Mesenchymal stem cell of Wharton's jelly (primary cell): ENCODE measurements around the genes CALB2, CHST4, HP and TXNL4B.

GRCh38 chr16:70753186-70753791 is 47.7 kb downstream of the VAC14 start:
- CAGE, long polyA plus RNA: no peak

- CAGE, long polyA plus RNA: no peak
Observed at GRCh38 chr16:71358452-71358925, at the start of gene CALB2. Gene CALB2 (plus strand): TSS chr16:71358723.

DNA sequence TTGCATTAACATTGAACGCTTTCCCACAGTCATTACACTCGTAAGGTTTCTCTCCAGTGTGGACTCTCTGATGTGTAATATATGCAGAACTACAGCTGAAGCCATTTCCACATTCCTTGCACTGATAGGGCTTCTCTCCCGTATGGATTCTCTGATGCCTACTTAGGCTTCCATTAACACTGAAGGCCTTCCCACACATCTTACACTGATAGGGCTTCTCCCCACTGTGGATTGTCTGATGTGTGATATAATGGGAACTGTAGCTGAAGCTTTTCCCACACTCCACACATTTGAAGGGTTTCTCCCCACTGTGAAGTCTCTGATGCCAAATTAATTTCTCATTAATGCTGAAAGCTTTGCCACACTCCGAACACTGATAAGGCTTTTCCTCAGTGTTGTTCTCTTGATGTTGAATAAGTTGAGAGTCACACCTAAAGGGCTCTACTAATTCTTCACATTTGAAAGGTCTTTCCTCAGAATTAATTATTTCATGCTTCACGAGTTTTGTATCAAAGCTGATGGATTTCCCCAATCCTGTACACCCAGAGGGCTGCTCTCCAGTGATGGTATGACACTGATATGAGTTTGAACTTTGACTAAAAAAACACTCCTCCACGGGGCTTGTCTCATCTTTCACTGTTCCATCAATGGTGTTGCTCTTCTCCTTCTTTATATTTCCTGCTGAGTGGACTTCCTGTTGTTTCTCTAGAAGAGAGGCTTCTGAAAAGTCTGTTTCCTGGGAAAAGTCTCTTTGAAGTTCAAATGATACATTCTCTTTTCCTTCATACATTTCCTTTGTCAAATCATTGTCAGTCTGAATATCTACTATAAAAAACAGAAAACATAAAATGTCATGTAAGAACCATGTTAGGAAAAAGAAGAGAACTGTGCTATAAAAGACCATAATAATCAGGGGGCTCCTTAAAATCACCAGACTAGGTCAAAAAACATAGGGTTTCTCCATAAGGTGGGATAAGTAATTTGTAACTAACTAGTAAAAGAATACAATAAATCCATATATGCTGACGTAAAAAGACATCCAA is 7.5 kb upstream of the TLE7 start:
- CAGE, long polyA plus RNA: no peak

DNA sequence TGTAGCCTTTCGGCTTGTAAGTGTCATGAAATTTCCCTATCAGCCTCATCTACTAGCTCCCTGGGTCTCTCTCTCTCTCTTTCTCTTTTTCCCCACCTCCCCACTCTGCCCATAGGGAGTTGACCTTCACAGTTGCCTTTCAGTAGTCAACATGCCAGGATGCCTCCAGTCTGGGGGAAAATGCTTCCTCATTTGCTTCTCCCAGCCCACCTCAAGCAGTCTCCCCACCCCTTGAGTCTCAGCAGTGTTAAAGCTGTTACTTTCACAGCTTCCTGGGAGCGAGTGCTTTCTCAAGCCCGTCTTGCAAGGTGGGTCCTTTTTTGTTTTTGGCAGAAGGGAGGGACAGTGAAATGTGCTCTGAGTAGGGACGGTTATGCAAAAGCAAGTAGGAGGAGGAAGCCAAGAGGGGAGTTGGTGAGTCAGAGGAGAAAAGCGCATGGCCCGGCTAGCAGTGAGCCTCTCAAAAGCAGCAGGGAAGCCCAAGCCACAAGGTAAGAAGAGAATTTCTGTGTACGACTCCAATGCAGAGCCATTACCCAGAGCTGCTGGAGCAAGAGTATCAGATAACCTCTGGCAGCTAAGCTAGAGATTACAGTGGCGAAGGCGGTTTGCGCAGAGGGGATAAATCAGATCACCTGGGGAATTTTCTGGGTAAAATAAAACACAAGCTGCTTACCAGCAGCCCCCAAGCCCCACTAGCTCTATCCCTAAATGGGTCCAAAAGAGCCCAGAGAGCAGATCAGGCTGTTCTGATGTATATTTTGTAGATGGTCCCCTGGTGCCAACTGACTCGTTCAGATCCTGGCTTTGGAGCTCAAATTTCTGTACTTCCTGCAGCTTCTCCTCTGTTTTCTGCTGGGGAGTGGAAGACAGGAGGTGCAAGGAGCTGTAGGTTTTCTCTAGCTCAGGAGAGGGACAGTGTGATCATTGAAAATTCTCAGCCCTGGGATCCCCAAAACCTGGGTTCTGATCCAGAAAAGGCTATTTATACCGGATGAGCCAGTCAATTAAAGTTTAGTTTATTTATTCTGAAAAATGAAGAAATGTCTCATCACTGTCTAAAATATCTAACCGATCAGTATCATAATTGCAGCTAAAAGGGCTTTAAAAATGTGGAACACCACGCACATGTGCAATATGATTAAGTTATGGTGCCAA is at the start of gene CHST4:
Gene CHST4 (plus strand): TSS at position 422 of the 1,158 bp plus-strand sequence.
- CAGE, long polyA plus RNA: no peak

DNA sequence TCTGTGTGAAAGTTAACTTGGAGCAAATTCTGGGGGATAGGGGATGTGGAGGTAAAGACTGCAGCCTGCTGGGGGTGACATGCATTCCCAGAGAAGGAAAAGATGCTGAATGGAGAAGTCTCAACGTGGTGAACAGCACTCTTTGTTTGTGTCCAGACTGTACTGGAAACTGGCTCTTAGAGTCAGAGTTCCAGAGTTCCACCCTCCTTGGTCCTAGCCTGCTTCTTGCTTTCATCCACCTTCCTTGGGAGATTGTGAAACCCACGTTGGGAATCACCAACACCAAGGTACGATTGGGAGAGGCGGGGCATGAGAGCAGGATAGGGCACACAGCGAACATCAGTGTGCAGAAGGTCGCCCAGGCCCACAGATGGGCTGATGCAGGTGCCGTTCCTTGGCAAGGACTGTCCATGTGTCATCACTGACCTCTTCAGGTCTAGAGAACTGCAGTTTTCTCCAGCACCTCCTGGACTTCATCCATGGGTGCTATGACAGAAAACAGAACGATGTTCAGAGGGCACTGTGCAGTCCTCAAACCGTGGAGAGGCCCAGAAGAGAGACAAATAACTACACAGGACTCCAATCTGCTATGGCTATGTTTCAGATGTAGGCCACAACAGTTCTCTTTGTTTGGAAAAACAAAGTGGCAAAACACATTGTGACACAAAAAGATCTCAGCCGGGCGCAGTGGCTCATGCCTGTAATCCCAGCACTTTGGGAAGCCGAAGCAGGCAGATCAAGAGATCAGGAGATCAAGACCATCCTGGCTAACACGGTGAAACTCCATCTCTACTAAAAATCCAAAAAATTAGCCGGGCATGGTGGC is 23.9 kb upstream of the TAT start:
- CAGE, long polyA plus RNA: no peak

GRCh38 chr16:71670372-71671052 is 44.5 kb downstream of the MARVELD3 start:
- CAGE, long polyA plus RNA: no peak

DNA sequence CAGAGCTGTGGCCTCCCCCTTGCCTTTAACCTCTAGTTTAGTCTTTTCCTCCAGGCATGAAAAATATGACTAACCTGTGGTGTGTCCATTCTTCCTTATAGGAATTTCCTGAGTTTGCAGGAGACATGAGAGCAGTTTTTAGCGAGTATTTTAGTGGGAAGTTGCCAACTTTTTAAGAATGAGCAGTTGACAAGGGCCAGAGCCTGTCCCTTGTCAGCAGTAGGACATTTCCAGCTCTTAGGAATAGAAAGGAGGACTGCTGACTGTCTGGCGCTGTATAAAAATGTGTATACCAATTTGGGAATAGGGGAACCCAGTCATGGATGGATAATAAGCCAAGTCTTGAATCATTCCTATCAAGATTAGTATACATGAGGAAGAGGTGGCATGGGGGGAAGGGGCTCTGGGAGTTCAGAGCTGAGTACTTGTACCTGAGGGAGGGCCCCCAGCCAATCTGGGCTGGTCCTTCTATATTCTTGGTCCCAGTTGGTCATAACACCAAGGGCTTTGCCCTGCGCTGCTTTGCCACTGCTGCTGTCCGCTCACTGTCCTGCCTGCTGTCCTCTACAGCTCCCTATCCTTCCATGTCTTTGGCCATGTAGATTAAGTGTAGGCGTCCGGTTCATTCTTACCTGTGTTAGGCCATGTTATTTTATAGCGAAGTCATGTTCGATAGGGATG is 8.9 kb downstream of the ATXN1L start:
- CAGE, long polyA plus RNA: no peak

DNA sequence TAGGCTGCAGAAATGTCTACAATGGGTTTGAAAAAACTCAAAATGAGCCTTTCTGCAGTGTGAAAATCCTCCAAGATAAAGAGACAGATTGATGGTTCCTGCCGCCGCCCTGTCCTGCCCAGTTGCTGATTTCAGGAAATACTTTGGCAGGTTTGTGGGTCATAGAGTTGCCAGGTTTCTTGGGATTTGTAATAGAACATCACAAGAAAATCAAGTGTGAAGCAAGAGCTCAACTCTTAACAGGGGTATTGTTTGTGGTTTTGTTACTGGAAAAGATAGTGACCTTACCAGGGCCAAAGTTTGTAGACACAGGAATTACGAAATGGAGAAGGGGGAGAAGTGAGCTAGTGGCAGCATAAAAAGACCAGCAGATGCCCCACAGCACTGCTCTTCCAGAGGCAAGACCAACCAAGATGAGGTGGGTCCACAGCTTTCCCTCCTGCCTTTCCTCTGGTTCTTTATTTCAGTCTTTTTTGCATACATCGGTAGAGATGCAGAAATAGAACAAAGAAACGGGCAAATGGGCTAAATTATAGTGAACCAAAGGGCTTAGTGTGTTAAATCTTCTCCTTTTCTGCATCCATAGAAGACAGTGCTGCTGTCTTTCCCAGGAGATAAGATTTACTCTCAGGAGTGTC is at the start of gene HP:
Gene HP (plus strand): TSS at position 266 of the 638 bp plus-strand sequence.
- CAGE, long polyA plus RNA: no peak

GRCh38 chr16:72061133-72062325 is 1.5 kb upstream of the HPR start:
- CAGE, long polyA plus RNA: no peak

GRCh38 chr16:72072729-72073470 is 9.9 kb downstream of the HPR start:
- CAGE, long polyA plus RNA: no peak

- CAGE, long polyA plus RNA: no peak
Observed at GRCh38 chr16:72092451-72093234, 777 bp downstream of the TXNL4B start.

DNA sequence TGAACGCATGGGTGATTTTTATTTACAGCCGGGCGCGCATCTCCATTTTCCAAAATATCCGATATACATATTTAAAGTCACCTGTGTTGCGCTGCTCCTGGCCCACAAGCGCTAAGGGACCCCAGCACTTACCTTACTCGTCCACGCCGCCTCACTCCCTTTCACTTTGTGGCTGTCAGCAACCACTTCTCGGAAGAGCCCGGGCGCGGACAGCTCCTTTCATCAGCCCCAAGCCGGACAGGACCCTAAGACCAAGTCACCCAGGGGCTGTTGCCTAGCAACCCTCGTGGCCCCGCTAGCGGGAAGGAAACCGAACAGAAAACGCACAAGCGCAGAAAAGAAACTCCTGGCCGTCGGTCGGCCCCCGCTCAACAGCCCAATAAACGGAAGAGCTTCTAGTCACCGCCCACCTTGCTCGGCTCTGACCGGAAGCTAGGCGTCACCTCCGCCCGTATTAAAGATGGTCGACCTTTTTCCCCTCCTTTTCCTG is at the start of gene TXNL4B:
Gene TXNL4B (minus strand): TSS at position 386 of the 490 bp plus-strand sequence.
- CAGE, long polyA plus RNA: no peak

- CAGE, long polyA plus RNA: no peak
Observed at GRCh38 chr16:72946451-72947223, 101.3 kb downstream of the ZFHX3 start.

GRCh38 chr16:72956014-72956562 is 91.8 kb downstream of the ZFHX3 start:
- CAGE, long polyA plus RNA: no peak

GRCh38 chr16:72984932-72985833 is 62.7 kb downstream of the ZFHX3 start:
- CAGE, long polyA plus RNA: no peak

DNA sequence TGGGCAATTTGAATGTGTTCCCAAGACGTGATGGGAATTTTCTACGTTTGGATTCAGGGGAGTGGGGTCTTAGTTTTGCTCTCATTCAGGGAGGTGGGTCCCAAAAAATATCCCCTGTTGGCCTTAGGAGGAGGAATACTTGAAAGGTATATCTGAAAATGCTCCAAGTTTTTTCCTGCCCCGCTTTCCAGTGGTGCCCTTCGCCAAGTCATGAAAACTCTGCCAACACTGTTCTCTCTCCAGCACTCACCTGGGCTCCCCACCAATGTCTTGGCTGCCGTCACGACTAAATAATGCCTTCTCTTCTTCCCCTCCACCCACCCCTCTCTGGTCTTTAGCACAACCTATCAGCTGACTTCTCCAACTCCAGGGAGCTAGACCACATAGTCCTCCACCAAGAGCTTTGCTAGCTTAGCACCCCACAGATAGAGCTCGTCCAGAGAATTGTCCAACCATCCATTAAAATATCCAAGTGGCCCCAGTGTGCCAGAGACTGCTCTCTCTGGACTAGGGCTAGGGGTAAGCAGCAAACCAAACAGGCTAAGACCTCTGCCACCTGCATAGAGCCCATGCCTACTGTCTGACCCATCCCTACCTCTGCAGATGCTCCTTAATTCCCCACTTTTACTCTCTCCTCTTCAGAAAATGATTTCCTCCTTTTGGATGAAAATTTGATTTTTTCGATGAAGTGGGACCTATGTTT is 30.5 kb downstream of the ZFHX3 start:
- CAGE, long polyA plus RNA: no peak

DNA sequence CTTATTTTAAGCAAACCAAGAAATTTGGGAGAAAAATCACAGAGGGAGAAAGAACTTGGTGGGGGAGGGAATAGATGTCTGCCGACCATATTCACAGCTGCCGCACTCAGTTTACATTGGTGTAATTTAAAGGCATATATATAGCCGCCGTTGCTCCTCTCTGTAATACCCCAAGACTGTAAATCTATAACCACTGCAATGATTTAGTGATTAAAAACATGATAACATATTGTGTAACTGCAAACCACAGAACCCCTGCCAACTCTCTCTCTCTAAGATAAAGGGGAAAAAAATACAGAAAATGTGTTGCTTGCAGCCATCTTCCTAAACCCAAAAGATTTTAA is 6.7 kb upstream of the ZFHX3 start:
- CAGE, long polyA plus RNA: no peak

GRCh38 chr16:73126130-73126959 is 78.4 kb upstream of the ZFHX3 start:
- CAGE, long polyA plus RNA: no peak

GRCh38 chr16:73171939-73172973 is 124.3 kb upstream of the ZFHX3 start:
- CAGE, long polyA plus RNA: no peak

DNA sequence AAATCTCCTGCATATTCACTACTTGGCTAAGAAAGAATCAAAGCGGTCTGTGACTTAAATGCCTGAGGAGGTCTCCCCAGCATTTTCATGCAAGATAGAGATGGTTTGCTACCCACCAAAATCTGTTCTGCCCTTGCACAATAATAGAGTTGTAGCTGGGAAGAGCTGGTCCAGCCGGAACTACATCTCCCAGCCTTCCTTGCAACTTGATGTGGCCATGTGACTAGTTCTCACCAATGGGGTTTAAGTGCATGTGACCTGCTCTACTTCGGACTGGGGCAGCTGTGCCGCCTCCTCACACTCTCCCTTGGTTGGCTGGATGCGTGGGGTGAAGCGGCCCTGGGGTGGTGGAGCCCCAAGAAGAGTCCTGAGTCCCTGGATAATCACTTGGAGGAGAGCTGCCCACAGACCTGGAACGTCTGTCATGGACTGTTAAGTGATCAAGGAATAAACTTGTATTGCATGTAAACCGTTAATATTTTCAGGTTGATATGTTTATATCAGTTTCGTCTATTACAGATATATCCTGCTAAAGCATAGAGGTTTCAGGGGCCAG is 4.8 kb downstream of the MLKL start:
- CAGE, long polyA plus RNA: no peak